Measurements from ENCODE around the genes UTP14C, NEK5, VPS36 and OLFM4.

DNA sequence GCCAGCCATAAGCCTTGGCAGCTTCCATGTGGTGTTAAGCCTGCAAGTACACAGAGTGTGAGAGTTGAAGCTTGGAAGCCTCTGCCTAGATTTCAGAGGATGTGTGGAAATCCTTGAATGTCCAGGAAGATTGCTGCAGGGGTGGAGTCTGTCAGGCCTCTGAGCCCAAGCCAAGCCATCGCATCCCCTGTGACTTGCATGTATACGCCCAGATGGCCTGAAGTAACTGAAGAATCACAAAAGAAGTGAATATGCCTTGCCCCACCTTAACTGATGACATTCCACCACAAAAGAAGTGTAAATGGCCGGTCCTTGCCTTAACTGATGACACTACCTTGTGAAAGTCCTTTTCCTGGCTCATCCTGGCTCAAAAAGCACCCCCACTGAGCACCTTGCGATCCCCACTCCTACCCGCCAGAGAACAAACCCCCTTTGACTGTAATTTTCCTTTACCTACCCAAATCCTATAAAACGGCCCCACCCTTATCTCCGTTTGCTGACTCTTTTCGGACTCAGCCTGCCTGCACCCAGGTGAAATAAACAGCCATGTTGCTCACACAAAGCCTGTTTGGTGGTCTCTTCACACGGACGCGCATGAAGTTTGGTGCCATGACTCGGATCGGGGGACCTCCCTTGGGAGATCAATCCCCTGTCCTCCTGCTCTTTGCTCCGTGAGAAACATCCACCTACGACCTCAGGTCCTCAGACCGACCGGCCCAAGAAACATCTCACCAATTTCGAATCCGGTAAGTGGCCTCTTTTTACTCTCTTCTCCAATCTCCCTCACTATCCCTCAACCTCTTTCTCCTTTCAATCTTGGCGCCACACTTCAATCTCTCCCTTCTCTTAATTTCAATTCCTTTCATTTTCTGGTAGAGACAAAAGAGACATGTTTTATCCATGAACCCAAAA is 52.2 kb upstream of the FAM124A start:
- PRO-cap = no peak

DNA sequence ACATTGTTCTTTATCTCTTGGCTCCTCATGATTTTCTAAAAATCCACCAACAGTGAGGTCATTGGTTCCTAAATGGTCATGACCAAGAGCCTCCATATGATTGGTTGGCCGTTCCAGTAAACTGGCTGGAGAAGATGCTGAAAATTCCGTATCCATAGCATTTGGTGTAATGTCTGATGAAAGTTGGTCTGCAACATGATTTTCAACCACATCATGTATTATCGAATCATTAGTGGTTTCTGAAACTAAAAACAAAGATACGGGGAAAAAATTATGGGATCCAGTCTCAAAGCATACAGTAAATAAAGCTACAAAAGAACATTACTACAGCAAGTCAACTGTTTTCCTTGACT is 29.6 kb downstream of the SERPINE3 start:
- PRO-cap = no peak

GRCh38 chr13:51375884-51376322 is 36.4 kb downstream of the SERPINE3 start:
- PRO-cap = no peak

DNA sequence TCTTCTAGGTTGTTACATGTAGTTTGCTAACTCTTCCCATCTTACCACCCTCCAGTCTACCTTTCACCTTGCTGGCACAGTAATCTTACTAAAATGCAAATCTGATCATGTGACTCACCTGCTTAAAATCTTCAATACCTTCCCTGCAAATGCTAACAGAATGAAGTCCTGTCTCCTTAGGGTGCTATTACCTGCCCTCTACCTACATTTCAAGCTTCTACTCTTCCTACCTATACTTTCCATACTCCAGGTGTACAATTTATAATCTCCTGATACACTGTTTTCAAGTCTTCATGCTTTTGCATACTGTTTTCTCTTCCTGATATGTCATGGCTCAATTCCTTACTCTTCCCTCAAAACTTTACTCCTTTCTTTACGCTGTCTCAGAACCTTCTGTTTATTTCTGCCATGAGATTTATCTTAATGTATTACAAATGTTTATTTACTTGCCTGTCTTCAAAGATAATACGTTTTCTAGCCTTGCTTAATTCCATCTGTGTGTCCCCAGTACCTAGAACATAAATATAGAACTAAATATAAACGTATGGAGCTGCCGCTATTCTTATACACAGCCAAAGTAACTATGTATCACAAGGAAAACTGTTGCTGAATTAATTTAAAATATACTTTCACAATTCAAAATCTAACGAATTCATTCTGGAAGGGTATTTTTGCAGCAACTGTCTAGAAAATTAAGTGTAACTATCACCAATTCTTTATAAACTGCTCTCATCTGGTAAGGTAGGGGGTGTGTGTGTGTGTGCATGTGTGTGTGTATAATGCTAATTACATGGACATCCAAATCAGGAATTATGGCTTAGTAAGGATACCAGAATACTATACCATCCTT is 30.0 kb downstream of the INTS6 start:
- PRO-cap = no peak

DNA sequence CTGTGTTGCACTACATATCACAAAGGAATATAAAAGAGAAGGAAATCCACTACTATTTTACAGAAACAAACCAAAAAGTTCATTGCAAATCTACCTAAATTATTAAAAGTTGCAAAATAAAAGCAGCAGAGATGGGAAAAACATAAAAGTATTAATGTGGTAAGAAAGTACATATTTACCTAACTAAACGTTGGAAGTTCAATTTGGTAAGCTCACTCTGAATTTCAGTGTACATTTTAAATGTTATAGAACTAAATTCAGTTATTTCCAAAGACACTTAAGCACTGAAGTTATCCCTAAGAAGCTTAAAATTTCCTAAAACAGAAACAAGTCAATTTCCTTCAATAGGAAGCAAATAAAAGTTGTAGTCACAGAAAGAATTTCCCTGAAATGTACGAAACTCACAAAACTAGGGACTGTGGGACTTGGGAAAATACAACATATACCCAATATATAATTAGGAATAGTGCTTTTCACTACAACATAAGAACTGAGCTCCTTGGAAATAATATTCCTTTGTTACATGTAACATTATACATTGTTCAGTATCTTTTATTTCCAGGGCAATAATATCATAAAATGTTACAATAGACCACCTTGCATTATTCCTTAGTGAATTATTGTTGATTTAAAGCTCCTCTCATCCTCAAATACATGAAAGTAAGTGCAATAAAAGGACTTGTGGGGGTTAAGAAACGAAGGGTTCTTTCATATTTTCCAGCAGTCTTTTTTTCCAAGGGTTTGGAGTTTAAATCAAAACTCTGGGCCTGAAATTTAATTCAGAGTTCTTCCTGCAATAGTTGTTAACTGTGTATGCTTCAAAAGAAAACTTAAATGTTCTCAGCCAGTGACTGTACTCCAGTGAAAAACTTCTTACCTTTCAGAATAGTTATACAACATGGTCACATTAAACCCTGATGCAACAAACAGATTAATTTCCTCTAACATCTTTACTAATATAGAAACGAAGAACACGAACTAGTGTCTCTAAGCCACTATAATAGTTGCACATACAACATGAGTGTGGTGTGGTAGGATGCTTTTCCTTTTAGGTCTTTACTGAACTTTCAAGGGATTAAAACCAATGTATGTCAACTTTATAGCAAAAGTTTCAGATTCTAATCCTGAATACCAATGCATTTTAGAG is 2.8 kb downstream of the INTS6 start:
- PRO-cap = no peak

DNA sequence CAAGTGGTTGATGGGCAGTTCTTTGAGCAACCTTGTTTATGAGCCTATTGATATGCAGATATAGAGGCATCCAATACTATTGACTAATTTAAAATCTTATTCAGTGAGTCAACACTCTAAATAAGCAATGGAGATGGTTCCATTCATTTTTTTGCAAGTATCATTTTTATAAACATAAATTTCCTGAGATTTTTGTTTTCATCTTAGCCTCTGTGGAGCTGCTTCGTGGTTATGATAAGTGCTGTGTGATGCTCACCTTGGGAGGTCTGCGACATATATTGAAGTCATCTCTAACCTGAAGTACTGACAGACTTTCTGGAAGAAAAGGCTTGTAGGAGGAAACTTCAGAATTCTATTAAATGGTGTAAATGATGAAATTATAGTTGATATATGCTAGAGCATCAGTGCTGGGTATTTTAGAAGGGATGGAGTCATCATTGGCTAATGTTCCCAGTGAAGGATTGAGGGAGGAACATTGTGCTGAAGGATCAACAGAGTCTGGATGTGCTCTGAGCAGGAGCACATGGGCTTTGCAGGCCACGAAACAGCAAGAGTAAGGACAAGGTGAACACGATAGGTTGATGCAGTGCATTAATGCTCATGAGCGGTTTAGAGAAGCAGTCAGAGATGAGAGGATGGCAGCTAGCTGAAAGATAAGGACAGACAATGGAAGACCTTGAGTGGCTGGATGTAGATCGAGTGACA is 51.2 kb downstream of the DHRS12 start:
- PRO-cap = no peak

GRCh38 chr13:51764112-51765328 is 39.4 kb downstream of the DHRS12 start:
- PRO-cap = no peak

- PRO-cap = no peak
Observed at GRCh38 chr13:51769397-51770348, 34.3 kb downstream of the DHRS12 start.

- PRO-cap = no peak
Observed at GRCh38 chr13:51851189-51851600, 6.2 kb upstream of the TMEM272 start.

DNA sequence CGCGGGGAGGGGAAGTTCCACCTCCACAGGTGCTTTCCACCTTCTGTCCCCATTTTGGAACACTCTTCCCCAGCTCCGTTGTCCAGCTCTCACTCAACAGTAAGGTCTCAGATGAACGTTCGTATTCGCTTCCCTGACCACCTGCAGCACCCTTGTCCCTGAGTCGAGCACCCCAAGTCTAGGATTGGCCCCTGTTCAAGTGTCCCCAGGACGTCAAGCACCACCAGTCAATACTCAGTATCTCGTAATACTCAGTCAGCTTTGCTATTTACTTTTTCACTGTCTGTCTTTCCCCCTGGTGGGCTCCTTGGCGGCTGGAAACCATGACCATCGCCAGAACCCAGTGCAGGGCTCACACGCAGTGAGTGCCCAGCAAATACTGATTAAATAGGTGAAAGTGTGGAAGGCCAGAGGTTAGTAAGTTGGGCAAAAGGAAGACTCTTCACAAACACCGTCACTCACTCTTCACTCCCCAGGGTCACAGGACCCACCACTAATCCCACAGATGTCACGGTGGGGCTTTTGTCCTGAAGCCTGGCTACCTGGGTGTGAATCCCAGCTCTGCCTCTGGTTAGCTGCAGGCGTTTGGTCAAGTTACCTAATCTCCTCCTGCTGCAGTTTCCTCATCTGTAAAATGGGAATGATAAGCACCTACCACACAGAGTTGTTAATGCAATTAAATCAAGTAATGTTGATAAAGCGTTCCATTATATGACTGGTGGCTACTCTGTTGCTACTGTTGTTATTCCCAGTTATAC is 65.7 kb downstream of the ATP7B start:
- PRO-cap = no peak

- PRO-cap = no peak
Observed at GRCh38 chr13:52024408-52025011, at the start of gene UTP14C. TSS of gene UTP14C (plus strand) at chr13:52024691.

GRCh38 chr13:52128532-52129400 is at the start of gene NEK5:
TSS of gene NEK5 (minus strand) at chr13:52129073.
- PRO-cap = no peak

DNA sequence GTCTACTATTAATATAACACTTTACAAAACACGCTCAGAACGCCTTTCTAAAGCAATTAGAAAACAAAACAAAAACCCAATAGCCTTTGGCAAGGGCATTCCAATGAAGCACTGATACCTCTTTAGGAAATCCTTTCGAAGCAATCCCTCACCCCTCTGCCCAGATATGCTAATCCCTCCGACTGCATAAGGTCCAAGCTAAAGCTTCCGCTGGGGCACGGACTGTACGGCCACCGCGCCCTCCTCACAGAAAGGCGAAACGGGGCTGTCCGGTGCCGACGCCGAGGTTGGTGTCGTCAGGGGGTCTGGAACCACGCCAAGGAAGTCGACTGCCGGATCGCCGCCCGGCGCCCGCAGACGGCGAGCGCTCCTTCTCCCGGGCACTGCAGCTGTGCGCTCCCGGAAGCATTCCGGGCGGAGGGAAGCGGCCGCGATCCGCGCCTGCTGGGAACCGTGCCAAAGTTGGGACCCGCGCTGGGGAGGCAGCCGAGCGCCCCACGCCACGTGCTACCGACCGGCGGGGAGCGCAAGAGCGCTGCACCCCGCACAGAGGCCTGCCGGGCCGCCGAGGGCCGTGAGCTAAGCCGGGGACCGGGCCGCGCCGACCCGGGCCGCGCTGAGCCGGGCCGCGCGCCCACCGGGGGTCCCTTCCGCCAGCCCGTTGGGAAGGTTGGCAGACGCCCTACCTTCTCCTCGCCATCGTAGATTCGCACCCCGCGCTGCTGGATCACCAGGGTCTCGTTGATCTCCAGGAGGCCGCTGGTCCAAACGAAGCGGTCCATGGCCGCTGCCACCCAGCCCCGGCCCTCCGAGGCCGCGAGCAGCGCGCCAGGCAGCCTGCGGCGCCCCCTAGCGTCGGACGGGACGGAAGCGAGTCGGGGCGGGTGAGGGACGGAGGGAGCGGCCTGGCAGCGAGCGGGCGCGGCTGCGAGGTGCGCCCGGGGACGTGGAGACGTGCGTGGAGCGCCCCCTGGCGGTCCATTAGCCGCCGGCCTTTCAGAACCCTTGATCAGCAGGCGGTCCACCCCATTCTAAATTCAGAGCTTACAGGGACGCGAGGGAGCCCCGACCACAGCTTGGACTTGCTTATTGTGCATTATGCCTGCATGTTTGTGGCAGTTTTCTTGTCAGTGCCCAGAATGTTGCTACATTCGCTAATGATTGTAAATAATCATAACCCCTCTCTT is at the start of gene VPS36:
Gene VPS36 (minus strand): TSS at position 822 of the 1,187 bp plus-strand sequence.
- PRO-cap = bidirectional peak, plus-strand start at position 323 of the sequence, minus-strand start at position 246 of the sequence; unidirectional peak, minus-strand start at position 818 of the sequence

GRCh38 chr13:52880289-52880672 is 31.8 kb upstream of the PCDH8 start:
- PRO-cap = no peak

DNA sequence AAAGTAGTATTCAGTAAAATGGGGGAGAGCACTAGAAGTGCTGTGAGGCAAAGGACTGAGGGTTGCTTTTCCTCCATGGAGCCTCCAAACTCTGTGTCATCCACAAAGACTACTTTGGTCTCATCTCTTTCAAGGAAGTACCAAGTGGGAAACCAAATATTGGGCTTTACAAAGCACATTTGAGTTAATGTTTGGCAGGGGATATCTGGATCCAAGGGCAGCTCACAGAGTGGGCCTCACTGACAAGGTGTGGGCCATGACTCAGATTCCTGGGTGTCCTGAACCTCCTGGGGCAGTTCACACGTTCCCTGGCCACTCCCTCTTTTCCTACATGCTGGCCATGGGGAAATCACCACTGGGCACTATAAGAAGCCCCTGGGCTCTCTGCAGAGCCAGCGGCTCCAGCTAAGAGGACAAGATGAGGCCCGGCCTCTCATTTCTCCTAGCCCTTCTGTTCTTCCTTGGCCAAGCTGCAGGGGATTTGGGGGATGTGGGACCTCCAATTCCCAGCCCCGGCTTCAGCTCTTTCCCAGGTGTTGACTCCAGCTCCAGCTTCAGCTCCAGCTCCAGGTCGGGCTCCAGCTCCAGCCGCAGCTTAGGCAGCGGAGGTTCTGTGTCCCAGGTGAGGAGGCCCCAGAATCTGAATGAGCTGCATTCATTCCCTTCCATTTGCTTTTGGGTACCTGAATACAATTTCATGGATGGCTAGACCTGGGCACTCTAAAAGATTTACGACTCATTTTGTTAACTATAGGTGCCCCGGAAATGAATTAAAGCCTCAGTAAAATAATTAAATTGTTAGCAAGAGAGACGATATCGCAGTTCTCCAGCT is at the start of gene OLFM4:
Gene OLFM4 (plus strand): TSS at position 395 of the 832 bp plus-strand sequence.
- PRO-cap = no peak

DNA sequence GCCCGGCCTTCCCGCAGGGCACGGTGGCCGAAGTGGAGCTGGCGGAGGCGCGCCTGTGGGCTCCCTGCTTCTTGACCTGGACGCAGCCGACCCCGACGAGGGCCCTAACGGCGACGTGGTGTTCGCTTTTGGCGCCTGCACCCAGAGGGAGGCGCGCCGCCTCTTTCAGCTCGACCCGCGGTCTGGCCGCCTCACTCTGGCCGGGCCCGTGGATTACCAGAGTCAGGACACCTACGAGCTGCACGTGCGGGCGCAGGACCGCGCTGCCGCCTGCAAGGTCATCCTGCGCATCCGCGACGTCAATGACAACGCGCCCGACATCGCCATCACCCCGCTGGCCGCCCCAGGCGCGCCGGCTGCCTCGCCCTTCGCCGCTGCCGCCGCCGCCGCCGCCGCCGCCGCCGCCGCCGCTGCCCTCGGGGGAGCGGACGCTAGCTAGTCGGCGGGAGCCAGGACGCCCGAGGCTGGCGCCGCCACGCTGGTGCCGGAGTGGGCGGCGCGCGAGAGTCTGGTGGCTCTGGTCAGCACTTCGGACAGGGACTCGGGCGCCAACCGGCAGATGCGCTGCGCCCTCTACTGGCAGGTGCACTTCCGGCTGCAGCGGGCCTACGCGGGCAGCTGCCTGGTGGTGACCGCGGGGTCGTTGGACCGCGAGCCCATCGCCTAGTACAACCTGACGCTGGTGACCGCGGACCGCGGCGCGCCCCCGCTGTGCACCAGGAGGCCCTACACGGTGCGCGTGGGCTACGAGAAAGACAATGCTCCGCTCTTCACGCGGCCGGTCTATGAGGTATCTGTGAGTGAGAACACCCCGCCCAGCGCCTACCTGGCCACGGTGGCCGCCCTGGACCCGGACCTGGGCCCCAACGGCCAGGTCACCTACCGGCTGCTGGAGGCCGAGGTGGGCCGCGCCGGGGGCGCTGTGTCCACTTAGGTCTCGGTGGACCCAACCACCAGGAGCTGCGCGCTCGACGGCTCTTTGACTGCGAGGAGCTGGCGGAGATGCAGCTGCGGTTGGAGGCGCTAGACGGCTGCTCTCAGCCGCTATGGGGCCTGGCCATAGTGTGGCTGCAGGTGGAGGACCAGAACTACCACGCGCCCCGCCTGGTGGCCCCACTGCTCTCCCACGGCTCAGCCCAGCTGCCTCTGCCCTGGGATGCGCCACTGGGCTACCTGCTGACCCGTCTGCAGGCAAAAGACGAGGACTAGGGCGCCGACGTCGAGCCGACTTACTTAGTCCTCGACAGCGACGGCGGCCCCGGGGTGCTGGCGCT is 172.5 kb downstream of the OLFM4 start:
- PRO-cap = no peak

DNA sequence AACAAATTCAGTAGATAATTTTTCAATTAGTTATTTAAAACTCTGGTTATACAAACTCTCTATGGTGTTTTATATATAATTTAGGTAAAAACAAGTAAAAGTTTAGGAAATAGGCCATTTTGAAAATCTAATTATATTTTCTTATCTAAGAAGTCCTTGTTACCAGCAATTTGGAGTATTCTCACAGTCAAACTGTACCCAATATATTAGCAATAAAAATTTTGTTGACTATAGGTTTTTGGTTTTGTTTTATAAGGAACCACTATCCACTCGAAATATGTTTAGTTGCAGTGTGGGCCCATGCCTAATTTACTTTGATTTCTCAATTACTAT is 1008.2 kb downstream of the OLFM4 start:
- PRO-cap = no peak

GRCh38 chr13:54123079-54123408 is 1094.4 kb downstream of the OLFM4 start:
- PRO-cap = no peak

GRCh38 chr13:54775874-54776136 is 1747.2 kb downstream of the OLFM4 start:
- PRO-cap = no peak

DNA sequence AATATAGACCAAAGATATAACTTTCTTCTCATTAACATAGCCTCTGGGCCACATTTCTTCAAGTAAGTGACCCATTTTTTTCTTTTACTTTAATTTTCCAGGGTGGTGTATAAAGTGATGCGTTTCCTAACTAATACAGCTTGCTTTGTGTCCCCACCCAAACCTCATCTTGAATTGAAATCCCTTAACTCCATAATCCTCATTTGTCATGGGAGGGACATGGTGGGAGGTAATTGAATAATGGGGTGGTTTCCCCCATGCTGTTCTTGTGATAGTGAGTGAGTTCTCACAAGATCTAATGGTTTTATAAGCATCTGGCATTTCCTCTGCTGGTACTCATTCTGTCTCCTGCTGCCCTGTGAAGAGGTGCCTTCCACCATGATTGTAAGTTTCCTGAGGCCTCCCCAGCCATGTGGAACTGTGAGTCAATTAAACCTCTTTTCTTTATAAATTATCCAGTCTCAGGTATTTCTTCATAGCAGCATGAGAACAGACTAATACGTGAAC is 2010.9 kb downstream of the OLFM4 start:
- PRO-cap = no peak